ENCODE data around the gene WDR73.

GRCh38 chr15:82871281-82871851 lies 61.9 kb downstream of the WHAMM start:
- PRO-cap, 3 experiments: no peak in any of the 3 experiments

- PRO-cap, 3 experiments: no peak in any of the 3 experiments
Observed at GRCh38 chr15:83061509-83062100, 5.4 kb downstream of the BTBD1 start.

DNA sequence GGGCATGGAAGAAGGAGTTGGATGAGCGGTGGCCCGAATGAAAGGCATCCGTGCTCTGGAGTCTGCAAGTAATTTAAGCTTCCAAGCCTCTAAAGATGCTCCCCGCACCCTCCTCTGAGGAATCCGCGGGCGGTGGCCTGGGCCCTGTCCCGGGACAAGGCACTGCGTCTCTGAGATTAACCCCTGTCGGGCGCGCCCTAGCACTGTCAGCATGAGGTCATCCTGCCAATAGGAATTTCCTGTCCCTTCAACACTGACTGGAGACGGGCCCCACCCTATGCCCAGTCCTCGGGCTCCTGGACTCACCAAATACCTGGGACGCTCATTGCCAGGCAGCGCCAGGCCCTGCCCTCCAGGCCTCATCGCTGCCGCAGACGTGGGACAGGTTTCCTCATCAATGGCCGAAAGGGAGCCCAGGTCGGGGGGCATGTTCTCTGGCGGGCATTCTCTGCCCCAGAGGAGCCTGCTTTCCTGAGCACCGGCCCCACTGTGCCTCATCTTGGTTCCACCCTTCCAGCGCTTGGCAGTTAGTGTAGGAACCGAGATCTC lies 67.6 kb upstream of the SH3GL3 start:
- PRO-cap, 3 experiments: no peak in any of the 3 experiments

- PRO-cap, 3 experiments: no peak in any of the 3 experiments
Observed at GRCh38 chr15:84569443-84569790, 31.4 kb upstream of the ZSCAN2 start.

DNA sequence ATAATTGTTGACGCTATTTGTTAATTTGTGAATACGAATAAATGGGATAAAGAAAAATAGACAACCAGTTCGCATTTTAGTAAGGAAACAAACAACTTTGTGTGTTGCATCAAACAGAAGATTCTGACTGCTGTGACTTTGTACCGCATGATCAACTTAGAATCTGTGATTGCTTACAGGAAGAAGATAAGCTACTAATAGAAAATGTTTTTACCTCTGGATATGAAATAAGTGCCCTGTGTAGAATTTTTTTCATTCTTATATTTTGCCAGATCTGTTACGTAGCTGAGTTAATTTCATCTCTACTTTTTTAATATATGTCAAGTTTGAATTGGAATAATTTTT lies 19.4 kb downstream of the WDR73 start:
- PRO-cap, 3 experiments: no peak in any of the 3 experiments

DNA sequence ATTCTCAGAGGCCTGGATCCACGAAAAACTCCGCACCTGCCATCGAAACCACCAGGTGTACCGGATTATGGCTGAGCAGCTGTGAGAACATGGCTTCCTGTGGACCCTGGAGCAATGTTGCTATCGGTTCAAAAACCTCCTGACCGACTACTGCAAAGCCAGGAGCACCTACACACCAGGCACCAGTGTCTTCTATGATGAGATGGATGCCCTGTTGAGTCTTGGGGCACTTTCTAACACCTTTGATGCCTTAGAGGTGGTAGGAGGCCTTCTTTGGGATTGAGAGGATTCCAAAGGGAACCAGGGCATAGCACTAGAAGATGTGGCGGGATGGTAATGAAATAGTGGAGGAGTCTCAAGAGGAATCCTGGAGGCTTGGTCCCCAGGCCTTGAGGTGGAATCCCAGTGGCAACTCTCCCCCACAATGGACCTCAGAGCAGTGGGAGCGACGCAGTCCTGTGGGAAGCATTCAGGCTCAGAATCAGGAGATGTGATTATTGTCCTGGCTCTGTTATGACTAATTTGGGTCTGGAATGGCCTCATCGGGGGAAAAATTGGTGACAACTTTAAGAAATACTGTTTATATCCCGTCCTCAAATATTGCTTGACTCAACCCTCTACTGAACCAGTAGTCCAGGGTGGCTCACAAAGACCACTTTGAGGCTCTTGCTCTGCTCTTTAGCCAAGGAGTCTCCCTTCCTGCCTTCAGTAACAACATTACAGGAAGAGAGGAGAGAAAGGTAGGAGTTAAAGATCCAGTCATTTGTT lies 14.1 kb downstream of the WDR73 start:
- PRO-cap, 3 experiments: no peak in any of the 3 experiments

DNA sequence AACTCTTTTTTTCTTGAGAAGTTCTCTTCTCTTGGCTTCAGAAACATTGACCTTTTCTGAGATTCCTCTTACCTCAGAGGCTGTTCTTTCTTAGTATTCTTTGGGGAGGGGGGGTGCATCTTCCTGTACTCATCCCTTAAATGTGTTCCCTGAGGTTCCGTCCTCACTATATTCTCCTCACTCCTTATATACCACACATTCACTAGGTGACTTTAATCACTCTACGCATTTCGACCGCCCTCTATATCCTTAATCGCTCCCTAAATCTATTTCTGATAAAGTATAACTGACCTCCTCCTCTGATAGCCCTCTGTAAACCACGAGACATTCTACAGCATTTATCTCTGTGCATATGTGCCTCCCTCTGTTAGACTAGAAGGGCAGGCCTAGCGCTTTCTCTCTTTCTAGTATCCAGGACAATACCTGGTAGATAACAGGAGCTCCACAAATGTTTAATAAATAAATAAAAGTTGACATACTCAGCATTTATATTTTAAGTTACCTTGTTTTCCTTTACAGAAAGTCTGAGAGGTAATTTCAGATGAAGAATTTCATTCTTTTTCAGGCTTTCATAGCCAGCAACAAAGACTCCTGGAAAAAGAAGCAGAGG lies 1.8 kb downstream of the WDR73 start:
- PRO-cap, 3 experiments: no peak in any of the 3 experiments

DNA sequence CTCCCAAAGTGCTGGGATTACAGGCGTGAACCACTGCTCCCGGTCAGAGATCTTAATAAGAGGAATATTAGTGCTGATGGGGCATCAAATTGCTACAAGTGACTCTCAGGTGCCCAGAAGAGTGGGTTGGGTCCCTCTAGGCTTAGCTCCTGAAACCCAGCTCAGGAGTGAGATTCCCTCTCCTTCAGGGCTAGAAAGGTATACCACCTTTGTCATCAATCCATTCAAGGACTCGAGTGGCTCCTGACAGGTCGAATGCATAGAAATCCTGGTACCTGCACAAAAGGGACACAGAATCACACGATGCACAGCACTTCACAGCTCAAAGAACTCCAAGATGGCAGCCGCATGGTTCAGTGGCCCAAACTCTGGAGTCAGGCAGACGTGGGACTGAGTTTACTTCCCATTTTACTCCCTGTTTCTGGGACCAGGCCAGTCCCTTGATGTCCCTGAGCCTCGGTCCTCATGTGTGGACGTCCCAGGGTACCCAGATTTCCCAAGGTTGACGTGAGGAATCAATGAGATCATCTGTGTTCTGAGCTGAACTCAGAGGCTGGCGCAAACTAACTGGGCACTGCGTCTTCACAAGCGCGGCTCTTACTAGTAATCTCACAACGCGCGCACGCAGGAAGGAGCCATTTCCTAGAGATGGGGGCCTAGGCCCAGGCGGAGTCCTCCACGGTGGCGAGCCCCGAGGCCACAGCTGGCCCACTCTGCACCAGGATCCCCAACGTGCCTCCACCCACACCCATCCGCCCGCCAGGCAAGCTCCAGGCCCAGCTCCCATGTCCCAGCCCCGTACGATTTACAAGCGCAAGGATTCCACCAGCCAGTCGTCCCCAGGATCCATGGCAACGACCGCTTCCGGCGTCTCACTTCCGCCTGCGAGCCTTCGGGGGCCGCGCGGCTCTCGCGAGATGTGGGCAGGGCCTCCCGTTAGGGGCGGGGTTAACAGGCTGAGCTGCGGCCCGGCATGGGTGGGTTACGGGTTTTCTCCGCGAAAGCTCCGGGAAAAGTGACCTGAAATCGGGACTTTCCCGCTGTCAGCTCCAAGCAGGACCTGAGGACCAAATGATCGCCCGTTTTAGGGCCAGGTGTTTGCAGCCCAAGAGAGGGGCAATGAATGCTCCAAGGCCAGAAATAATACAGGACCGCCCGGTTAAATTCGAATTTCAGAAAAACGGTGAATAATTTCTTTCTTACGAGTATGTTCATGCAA lies at the start of gene WDR73:
WDR73 (minus strand) TSS at position 859 of the 1,219 bp plus-strand sequence.
- PRO-cap, 3 experiments: peak in 3 of 3 experiments; most common plus-strand start position 939 of the sequence (in 3); most common minus-strand start position 859 of the sequence (in 3)

- PRO-cap, 3 experiments: no peak in any of the 3 experiments
Observed at GRCh38 chr15:84671796-84672364, 13.9 kb upstream of the NMB start.

DNA sequence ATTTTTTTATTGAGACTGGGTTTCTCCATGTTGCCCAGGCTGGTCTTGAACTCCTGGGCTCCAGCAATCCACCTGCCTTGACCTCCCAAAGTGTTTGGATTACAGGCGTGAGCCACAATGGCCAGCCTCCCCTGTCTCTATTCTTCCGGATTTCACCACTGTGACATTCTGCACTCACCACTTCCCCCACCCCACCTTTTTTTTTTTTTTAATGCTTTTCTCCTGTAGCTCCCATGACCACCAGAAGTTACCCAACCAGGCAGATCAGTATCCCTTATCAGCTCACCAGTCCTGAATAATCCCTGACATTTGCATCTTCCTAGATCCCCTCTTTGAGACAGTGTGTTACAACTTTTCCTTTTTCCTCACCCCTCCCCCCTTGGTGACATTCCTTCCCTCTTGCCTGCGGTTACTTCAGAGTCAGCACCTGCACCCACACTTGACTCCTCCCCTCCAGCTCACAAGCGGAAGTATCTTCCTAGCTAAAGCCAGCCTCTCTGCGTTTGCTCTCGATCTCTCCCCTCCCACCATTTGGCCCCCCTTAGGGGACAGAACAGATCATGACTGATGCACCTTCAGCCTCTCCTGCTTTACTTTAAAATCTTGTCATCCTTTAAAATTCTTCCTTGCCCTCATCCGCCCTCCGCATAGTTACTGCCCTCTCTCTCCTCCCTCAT lies 13.4 kb upstream of the ZNF592 start:
- PRO-cap, 3 experiments: peak in 3 of 3 experiments; most common plus-strand start position 473 of the sequence (in 3); most common minus-strand start position 367 of the sequence (in 1)

- PRO-cap, 3 experiments: no peak in any of the 3 experiments
Observed at GRCh38 chr15:84762908-84763803, 14.8 kb downstream of the ZNF592 start.

- PRO-cap, 3 experiments: no peak in any of the 3 experiments
Observed at GRCh38 chr15:84819158-84819996, 2.2 kb downstream of the ALPK3 start.

DNA sequence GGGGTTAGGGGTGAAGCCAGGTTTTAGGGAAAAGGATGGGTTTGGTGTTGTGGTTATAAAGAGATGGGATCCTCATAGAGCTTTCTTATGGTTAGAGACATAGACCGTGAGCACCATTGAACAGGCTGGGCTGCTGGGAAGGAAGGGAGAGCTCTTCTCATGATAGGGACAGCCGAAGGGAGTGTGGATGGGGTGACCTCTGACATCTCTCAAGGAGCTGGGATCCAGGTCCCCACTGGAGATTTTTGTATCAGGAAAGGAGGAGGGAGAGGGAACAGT lies 5.1 kb downstream of the ALPK3 start:
- PRO-cap, 3 experiments: no peak in any of the 3 experiments

- PRO-cap, 3 experiments: peak in 1 of 3 experiments; most common plus-strand start chr15:84845272 (in 1)
Observed at GRCh38 chr15:84844881-84845525, 27.8 kb downstream of the ALPK3 start.

- PRO-cap, 3 experiments: no peak in any of the 3 experiments
Observed at GRCh38 chr15:84959599-84960257, 21.9 kb upstream of the PDE8A start.

DNA sequence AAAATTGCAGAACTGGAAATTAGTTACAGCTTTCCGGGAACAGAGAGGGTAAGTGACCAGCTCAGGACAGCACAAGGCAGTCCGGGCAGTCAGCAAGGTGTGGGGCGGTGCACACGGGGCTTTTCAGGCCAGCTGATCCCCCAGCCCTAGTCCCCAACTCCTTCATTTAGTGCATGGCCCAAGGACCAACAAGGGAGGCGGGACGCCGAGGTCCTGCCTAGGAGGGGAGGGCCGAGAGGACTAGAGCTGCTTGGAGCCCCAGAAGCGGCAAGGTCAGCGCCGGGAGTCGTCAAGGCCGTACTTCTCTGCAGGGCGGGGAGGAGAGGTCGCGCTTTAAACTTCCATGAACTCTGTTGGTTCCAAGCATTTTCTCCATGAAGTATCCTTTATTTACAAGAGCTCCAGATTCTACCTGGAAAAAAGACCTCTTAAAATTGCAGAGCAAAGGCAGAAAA lies 2.0 kb upstream of the PDE8A start:
- PRO-cap, 3 experiments: no peak in any of the 3 experiments

DNA sequence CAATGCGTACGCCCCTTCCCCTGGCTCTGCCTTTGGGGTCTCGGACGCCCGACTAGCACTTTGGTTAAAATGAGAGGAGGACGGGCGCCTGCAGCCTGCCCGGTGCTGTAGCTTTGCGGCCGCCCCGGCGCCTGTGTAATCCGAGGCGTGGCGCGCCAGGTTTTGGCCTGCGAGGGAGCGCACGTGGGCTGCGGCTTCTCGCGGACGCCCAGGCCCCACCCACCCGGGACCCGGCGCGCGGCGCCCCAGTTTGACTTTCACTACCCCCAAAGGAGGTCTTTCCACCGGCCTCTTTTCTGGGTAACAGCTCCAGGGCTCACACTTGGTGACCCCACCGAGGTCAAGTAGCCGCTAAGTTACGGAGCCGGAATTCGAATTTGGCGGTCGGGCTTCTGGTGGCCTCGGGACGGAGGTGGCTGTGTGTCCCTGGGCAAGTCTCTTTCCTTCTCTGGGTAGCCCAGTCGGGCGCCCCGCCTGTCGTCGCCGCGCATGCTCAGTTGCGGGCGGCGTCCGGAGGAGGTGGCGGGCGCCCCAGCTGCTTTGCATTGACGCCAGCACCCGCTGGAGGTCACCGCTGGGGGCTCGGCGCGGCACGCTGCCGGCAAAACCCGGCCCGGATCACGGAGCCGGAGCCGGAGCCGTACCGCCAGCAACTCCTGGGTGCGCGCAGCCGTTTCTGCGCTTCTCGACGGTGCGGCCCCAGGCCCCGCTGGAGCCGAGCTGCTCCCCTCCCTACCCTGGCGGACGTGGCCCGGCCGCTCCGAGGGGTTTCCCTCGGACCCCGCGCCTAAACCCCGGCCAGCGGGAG lies 689 bp upstream of the PDE8A start:
- PRO-cap, 3 experiments: peak in 3 of 3 experiments; most common plus-strand start position 681 of the sequence (in 3); most common minus-strand start position 137 of the sequence (in 3)

DNA sequence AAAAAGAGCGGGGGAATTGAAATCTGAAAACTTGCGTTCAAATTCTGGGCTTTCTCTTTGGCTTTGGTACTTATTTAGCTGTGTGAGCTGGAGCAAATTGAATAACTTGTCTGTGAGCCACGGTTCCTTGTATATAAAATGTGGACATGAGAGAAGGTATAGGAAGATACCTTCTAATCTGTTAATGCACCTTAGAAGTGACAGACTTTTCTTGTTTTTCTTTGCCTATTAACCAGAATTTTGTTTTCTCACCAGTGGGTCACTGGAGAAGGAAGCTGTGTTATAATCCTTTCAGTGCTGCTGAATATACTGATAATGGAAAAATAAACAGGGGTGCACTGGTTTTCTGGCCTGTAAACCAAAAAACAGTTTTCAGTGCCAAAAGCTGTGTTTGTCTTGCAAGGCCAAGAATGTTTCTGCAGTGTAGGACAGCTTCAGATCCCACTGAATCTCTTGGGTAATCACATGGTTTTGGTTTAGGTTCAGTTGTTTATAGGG lies 18.4 kb downstream of the PDE8A start:
- PRO-cap, 3 experiments: no peak in any of the 3 experiments

DNA sequence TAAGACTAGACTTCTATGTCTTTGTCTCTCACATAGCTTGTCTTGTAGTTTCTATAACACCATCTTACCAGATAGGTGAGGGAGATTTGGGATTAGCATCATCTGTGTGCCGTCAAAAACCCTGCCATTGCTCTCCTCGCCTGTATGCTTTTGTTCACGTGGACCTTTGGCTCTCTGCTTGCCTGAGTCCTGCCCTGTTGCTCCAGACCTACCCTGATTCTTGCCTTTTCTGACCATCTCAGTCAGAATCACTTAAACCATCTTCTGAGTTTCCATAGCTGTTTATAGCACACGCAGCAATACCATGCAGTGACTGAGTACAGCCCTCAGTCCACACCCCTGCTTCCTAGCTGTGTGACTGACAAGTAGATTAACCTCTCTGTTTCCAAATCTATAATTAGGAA lies 49.6 kb downstream of the PDE8A start:
- PRO-cap, 3 experiments: no peak in any of the 3 experiments

DNA sequence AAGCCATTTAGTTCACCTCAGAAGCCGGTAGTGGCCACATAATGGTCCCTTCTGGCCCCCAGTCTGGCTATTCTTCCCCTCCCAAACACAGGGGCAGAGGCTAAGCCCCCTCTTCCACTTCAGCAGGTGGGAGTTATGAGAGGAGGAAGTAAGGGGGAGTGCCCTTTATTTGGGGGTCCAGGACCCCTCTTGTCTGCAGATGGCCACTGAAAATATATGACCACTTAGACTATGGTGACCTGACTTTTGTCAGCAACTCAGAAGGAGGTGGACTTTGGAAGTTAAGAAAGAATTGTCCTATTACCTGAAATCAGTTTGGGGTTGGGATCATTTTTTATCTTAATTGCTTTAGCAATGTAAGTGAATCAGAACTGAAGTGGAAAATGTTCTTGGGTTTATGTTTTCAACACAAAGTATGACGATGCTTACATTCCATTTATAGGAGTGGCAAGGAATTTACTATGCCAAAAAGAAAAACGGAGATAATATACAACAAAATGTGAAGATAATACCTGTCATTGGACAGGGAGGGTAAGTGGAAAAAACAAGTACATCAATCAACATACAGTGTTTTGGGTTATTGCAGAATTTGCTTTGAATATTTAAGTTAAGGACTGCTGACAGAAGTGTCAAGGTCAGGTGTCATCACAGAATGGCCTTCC lies 116.0 kb downstream of the PDE8A start:
- PRO-cap, 3 experiments: no peak in any of the 3 experiments